ENCODE measurements around the genes DUS3L, MLLT1 and PSPN.

GRCh38 chr19:5625497-5626507 is 2.9 kb downstream of the SAFB start:
- RRBS: no CpG with 5 or more reads among the region's 22 CpGs
CAGE:
- cytosol, long polyA plus RNA: no peak
- long polyA plus RNA: no peak
- nucleus, long polyA plus RNA: no peak

- RRBS: no CpG with 5 or more reads among the region's 7 CpGs
CAGE:
- cytosol, long polyA plus RNA: no peak
- long polyA plus RNA: no peak
- nucleus, long polyA plus RNA: no peak
Observed at GRCh38 chr19:5628171-5628450, 5.2 kb downstream of the SAFB start.

DNA sequence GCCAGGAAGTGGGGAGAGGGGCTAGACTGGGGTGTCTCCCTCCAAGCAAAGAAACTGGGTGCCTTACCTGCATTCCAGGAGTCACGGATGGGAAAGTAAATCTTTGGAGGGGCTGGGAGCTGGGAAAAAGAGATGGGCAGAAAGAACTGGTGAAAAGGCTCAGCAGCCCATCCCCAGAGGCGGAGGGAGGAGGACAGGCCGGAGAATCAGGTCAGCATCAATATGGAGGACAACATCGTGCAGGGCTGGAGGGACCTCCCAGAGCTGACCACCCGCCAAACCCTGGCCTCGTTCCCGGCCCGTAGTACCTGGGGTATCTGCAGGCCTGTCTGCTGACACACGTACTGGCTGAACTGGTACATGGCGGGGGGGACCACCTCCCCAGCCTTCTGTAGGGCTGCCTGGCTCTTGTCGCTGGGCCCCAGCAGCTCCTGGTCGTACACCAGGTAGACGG is 1.0 kb downstream of the MICOS13 start:
- RRBS: 87% methylated on average over 4 of the region's 13 CpGs
CAGE:
- cytosol, long polyA plus RNA: no peak
- long polyA plus RNA: no peak
- nucleus, long polyA plus RNA: no peak

DNA sequence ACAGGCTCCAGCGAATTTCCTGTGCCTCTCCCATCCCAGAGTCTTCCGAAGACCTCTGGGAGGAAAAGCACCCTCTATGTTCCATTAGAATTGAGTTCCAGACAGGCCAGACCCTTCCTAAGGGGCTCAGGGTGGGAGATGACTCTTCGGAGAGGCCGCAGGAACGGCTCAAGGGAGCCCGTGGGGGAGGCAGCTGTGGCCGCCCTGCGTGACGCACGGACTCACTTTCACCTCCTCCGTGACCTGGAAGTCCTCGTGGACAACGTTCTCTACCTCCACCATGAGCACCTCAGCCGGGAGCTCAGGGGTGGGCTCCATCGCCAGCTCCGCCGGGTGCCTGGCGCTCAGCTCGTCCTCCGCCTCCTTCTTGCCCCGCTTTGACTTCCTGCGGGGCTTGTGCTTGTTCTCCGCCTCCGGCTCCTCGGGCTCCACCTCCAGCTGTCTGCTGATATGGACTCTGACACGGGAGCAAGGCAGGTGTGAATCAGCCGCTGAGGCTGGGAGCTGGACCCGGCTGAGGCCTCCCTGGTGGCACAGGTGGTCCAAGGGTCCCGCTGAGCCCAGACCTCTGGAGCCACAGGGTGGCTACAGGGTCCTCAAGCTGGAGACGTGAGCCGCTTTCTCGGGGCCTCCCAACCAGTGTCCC is 8.3 kb downstream of the LONP1 start:
- RRBS: 95% methylated on average over 10 of the region's 32 CpGs
CAGE:
- cytosol, long polyA plus RNA: no peak
- long polyA plus RNA: no peak
- nucleus, long polyA plus RNA: no peak

- RRBS: 22% methylated on average over 12 of the region's 63 CpGs
CAGE:
- cytosol, long polyA plus RNA: no peak
- long polyA plus RNA: no peak
- nucleus, long polyA plus RNA: no peak
Observed at GRCh38 chr19:5790025-5791081, 610 bp downstream of the DUS3L start.

DNA sequence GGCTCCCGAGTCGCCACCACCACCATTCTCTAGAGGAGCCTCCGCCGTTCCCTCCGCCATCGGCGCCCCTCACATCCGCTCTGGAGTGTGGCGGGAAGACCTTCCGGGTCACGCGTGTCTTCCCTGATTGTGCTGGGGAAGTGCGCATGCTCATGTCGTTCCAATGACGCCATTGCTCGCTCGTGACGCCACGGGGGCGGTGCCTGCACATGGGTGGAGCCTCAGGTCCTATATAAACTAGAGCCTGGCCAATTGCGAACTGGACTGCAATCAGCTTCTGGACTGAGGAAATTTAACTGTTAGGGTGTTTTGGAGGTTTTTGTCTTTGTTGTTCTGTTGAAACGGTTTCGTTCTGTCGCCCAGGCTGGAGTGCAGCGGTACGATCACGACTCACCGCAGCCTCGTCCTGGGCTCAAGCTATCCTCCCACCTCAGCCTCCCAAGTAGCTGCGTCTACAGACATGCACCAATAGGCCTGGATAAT is at the start of gene DUS3L:
DUS3L (minus strand) TSS at position 82 of the 483 bp plus-strand sequence.
- RRBS: 6% methylated on average over 5 of the region's 30 CpGs
CAGE:
- cytosol, long polyA plus RNA: start-site peak on the minus strand centred at position 99 of the sequence, 56 bp wide, 1,007 reads
- long polyA plus RNA: start-site peak on the minus strand centred at position 63 of the sequence, 145 bp wide, 847 and 788 reads in 2 replicates
- nucleus, long polyA plus RNA: start-site peak on the minus strand centred at position 127 of the sequence, 94 bp wide, 921 reads

GRCh38 chr19:5880369-5880956 is 10.1 kb upstream of the FUT5 start:
- RRBS: no CpG with 5 or more reads among the region's 15 CpGs
CAGE:
- cytosol, long polyA plus RNA: no peak
- long polyA plus RNA: no peak
- nucleus, long polyA plus RNA: no peak

GRCh38 chr19:5947156-5947803 is 30.7 kb downstream of the RANBP3 start:
- RRBS: 97% methylated on average over 4 of the region's 18 CpGs
CAGE:
- cytosol, long polyA plus RNA: no peak
- long polyA plus RNA: no peak
- nucleus, long polyA plus RNA: no peak

DNA sequence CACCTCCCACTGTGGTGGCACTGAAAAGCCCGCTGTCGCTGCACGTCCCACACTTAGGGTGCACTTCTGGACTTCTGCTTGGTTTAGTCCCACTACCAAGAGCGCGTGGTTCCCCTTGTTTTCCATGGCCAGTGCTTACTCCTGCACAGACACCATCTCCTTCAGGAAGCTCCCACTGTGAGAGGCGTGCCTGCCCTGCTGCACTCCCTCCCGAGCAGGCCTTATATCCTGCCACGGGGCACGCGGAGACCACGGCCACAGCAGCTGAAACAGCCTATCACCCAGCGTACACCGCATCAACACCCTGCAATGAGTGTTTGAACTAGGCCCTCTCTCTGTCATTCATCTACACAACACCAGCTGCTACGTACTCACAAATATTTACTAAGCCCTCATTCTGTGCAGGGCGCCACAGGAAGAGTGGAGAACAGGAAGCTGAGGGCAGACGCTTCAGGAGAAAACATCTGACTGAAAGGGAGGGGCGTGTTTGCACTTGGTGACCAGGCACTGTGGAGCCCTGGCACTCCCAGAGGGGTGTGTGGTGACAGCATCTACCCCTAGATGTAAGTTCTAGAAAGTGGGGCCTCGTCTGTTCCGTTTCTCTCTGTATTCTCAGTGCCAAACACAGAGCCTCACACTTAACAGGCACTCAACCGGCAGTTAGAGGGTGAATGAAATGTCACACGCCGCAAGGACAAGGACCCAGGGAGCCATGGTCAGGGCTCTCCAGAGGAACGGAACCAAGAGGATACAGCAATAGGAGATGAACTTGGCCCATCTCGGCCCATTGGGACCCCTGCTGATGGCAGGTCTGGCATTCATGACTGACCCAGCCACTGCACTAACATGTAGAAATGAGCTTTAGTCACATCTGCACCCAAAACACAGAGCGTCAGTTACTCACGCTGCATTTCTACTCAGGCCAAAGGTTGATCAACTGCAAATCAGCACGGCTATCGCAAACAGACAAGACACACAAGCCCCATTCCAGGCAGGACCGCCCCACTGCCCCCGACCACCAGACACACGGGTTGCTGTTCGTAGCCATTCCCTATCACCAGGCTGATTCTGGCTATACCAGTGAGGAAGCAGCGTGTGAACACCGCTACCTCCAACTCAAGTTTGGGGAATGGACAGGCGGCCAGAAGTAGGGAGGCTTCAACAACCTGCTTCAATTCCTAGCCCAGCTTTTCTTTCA is 15.7 kb downstream of the RANBP3 start:
- RRBS: no CpG with 5 or more reads among the region's 35 CpGs
CAGE:
- cytosol, long polyA plus RNA: no peak
- long polyA plus RNA: no peak
- nucleus, long polyA plus RNA: no peak

- RRBS: no CpG with 5 or more reads among the region's 19 CpGs
CAGE:
- cytosol, long polyA plus RNA: no peak
- long polyA plus RNA: no peak
- nucleus, long polyA plus RNA: no peak
Observed at GRCh38 chr19:5968375-5969441, 9.2 kb downstream of the RANBP3 start.

- RRBS: 83% methylated on average over 2 of the region's 19 CpGs
CAGE:
- cytosol, long polyA plus RNA: no peak
- long polyA plus RNA: no peak
- nucleus, long polyA plus RNA: no peak
Observed at GRCh38 chr19:6020552-6021190, 42.7 kb upstream of the RANBP3 start.

DNA sequence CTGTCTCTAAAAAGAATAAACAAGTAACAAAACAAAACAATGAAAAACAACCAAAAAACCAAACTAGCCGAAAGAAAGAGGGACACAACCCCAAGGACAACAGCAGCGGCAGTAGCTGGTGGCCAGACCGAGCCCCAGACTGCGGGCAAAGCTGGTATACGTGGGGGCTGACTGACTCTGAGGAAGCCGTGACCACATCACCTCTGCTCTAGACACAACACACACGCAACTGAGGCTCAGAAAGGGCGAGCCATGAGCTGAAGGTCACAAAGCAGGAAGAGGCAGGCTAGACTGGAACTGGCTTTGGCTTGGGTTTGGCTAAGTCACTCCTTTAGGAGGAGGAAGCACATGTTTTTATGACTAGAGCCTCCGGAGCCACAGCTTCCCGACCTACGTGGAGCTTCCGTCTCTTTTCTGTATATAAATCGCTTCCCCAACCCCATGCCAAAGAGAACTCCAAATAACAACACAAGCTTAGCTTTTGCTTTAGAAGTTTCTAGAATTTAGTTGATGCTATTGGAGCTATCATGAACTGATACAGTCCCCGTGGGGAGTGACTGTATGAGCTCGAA is 48.1 kb downstream of the RFX2 start:
- RRBS: no CpG with 5 or more reads among the region's 15 CpGs
CAGE:
- cytosol, long polyA plus RNA: no peak
- long polyA plus RNA: no peak
- nucleus, long polyA plus RNA: no peak

- RRBS: no CpG with 5 or more reads among the region's 20 CpGs
CAGE:
- cytosol, long polyA plus RNA: no peak
- long polyA plus RNA: no peak
- nucleus, long polyA plus RNA: no peak
Observed at GRCh38 chr19:6062821-6063397, 47.4 kb downstream of the RFX2 start.

GRCh38 chr19:6107711-6108235 is 2.5 kb downstream of the RFX2 start:
- RRBS: no CpG with 5 or more reads among the region's 5 CpGs
CAGE:
- cytosol, long polyA plus RNA: no peak
- long polyA plus RNA: no peak
- nucleus, long polyA plus RNA: no peak

GRCh38 chr19:6232658-6233049 is 47.1 kb downstream of the MLLT1 start:
- RRBS: 94% methylated on average over 6 of the region's 10 CpGs
CAGE:
- cytosol, long polyA plus RNA: no peak
- long polyA plus RNA: no peak
- nucleus, long polyA plus RNA: no peak

DNA sequence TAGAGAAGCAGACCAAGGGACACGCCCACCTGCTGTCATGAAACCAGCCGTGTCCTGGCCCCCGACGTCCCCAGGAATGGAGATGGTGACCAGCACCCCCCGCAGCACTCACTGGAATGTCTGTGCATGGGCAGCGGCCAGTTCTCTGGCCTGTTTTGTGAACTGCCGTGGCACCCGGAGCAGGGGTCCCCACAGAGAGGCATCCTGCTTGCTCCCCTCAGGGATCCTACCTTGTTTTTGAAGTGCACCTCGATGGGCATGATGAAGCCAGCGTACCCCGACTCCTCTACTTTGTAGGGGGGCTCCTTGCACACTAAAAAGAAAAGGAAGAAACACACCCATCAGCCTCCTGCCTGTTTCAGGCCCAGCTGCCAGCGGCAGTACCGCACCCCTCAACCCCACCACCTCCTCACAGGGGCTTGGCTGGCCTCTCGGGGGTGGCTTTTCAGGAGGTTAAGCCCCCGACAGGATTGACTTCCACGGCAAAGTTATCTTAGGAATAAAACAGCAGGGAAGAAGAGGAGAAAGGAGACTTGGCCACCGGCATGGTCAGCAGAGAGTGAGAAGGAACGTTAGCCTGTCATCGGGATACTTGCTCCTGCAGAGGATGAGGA is 17.7 kb downstream of the MLLT1 start:
- RRBS: no CpG with 5 or more reads among the region's 19 CpGs
CAGE:
- cytosol, long polyA plus RNA: no peak
- long polyA plus RNA: no peak
- nucleus, long polyA plus RNA: no peak

- RRBS: 6% methylated on average over 33 of the region's 135 CpGs
CAGE:
- cytosol, long polyA plus RNA: start-site peak on the minus strand at chr19:6279927-6280149, 57 reads
- long polyA plus RNA: start-site peak on the minus strand at chr19:6279927-6280117, 25 and 27 reads in 2 replicates
- nucleus, long polyA plus RNA: start-site peak on the minus strand at chr19:6279885-6280041, 64 reads
Observed at GRCh38 chr19:6279462-6280348, at the start of gene MLLT1. MLLT1 (minus strand) TSS chr19:6279975.

DNA sequence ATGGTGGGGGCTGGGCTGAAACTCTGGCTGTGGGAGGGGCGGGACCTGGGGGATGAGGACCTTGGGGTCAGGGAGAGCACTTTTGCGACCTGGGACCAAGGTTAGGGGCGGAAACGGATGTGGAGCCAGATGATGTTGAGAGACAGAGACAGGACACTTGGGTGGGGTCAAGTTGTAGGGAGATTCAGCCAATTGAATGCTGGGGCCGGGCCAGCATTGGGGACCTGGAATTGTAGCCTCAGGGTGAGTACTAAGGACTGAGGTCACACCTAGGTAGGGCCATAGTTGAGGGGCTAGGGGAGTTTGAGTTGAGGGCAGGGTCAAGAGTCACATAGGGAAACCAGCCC is 1.2 kb downstream of the ALKBH7 start:
- RRBS: no CpG with 5 or more reads among the region's 5 CpGs
CAGE:
- cytosol, long polyA plus RNA: start-site peak on the plus strand centred at position 142 of the sequence, 156 bp wide, 141 reads
- long polyA plus RNA: start-site peak on the plus strand centred at position 213 of the sequence, 13 bp wide, 59 and 58 reads in 2 replicates
- nucleus, long polyA plus RNA: start-site peak on the plus strand centred at position 163 of the sequence, 114 bp wide, 58 reads

- RRBS: 95% methylated on average over 3 of the region's 22 CpGs
CAGE:
- cytosol, long polyA plus RNA: no peak
- long polyA plus RNA: no peak
- nucleus, long polyA plus RNA: no peak
Observed at GRCh38 chr19:6375459-6375993, at the start of gene PSPN. PSPN (minus strand) TSS chr19:6375933.

DNA sequence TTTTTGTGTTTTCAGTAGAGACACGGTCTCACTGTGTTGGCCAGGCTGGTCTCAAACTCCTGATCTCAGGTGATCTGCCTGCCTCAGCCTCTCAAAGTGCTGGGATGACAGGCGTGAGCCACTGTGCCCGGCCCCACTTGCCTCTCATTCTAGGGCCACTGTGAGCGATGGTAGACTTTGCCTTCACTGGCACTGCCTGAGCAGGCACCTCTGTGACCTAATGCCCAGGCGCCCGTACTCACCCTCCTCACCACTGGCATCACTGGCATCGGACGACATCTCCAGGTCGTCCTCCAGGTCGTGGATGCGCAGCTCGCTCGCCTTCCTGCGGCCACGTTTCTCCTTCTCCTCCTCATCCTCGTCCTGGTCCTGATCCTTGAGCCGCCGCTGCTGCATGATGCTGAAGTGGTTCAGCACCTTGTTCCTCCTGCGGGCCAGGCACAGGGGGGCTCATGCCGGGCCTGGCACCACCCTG is 7.4 kb upstream of the PSPN start:
- RRBS: 100% methylated on average over 1 of the region's 20 CpGs
CAGE:
- cytosol, long polyA plus RNA: no peak
- long polyA plus RNA: start-site peak on the minus strand centred at position 316 of the sequence, 143 bp wide, 53 and 67 reads in 2 replicates
- nucleus, long polyA plus RNA: no peak

Measured in H1 (cell line).